Gastroesophageal sphincter (tissue), 4 donors: ENCODE data around the gene UBE2V1.

DNA sequence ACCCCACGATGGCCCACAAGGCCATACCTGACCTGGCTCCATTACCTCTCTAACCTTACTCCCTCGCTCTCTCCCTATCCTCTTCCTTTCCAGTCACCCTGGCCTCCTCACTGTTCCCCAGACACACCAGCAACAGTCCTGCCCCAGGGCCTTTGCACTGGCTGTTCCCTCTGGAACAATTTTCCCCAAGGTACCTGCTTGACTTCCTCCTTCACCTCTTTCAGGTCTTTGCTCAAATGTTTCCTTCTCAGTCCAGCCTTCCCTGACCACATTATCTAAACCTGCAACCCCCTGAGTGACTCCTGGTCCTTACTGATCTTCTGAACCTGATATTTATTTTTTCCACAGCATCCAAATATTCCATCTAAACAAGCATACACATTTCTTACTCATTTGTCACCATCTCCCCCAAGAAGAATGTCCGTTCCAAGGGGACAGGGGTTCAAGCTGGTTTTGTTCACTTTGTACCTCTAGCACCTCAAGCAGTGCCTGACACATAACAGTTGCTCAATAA lies 107.8 kb downstream of the PREX1 start:
- PRO-cap: no peak
- RAMPAGE, long total RNA, 4 experiments: no peak in any of the 4 experiments

- PRO-cap: no peak
- RAMPAGE, long total RNA, 4 experiments: no peak in any of the 4 experiments
These were observed 89.1 kb downstream of the PREX1 start for GRCh38 chr20:48738423-48739346.

DNA sequence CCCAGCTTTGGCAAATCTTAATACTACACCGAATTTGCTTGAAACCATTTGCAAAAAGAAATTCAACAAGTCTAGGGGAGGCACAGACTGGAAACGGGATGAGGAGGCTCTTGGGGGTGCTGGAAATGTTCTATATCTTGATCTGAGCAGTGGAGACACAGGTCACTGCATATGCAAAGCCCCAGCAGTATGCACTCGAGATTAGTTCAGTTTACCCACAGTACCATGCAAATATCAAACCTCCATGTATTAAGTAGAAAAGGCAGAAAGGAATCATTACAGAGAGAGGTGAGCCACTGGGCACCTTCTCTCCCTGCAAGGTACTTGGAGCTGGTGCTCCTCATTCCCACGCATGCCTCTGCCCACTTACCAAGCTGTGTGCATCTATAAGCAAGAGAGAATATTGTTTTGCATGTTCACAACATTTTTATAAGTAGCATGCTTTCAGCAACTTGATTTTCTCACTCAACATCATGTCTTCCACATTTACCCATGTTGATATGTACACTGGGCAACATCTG lies 75.8 kb downstream of the PREX1 start:
- PRO-cap: no peak
- RAMPAGE, long total RNA, 4 experiments: no peak in any of the 4 experiments

DNA sequence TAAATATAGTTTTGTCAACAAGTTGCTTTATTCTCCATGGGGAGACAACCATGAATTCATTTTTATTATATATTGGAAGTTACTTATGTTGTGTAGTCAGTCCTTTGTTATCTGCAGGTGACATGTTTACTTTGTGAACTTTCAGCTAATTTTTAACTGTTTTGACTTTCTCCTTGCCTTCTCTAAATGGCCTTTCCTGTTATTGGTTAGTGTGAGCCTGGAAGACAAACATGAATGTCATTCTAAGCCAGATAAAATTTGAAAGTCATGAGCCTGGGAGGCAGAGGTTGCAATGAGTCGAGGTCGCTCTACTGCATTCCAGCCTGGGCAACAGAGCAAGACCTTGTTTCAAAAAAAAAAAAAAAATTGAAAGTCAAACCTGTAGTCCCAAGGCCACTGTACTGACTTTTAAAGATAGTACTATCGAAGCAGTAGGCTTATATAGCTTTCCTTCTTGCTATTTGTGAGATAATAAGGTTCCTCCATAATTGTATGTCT lies 37.0 kb upstream of the CSE1L start:
- PRO-cap: no peak
- RAMPAGE, long total RNA, 4 experiments: no peak in any of the 4 experiments

DNA sequence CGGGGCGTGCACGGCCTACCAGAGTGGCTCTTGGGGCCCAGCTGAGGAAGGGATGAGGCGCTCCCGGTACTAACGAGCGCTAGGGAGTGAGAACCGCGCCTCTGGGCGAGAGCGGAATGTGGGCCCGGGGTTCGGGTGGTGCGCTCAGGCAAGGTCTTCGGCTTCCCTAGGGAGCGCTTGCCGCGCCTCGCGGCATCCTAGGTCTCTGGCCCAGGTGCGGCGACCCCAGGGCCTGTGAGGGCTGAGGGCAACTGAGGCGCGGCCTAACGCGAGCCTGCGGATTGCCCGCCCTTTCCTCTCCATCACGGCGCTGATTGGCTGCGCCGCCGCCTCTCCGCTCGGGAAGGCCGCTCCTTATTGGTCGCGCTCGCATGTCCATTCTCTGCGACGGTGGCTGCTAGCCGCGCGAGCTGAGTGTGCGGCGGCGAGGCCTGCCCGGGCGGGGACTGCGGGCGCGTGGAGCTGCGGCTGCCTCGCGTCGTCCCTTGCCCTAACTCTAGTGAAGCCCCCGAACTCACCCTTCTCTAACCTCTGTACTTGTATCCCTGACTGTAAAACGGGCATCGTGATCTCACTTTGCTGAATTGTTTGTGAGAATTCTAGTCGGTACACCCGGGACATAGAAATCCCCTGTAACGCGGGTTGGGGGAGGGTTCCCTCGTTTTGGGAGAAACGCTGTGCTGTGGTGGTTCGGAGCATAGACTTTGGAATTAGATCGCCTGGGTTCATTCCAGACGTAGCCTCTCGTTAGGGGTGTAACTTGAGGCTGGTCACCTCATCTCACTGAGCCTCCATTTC lies 519 bp downstream of the CSE1L start:
- PRO-cap: bidirectional peak, plus-strand start at position 445 of the sequence, minus-strand start at position 236 of the sequence
- RAMPAGE, long total RNA, 4 experiments: no peak in any of the 4 experiments

- PRO-cap: no peak
- RAMPAGE, long total RNA, 4 experiments: no peak in any of the 4 experiments
These were observed 28.8 kb downstream of the ZNFX1 start for GRCh38 chr20:49248805-49249630.

DNA sequence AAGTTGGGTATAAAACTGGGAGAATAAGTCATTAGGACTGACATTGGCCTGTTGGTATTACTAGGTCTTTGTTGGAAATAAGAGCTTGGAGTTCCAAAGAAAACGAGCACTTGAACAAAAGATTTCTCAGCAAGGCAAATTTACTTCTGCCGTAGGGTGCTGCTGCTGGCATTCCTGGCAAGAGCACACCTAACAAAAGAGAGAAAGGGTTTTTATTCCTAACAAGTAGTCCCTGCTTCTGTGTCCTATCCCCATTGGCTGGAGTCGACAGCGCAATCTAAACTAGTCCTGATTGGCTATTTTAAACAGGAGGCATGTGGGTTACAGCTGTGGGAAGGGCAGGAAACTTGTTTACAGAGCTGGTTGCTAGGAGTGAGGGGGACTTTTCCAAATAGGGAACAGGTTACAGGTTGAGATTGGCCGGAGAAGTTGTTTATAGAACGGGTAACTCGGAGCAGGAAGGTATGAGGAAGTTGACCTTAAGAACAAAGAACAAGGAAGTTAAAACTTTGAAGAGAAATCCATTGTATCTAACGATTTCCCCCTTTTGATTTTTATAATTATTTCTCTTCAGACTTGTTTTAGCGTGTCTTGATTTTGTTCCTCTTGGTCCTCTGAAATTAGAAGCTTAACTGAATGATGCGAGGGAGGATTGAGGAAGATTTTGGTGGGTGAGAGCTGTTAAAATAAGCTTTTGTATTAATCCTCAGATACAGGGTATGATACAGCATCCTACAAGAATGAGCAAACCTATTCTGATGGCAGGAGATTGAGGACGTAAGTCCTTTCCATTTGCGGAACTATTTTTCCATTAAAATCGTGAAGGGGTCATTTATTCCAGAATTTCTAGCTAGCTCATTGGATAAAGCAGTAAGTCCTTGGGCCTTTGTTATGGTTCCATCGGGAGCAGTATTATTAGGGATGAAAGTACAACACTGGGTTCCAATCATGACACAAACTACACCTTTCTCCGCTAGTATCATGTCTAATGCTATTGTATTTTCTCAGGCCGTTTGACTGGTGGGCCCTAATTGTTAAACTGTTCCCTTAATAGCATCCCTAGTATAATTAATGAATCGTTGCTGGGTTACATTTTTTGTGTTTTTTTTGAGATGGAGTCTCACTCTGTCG lies 3.5 kb upstream of the ZNFX1 start:
- PRO-cap: no peak
- RAMPAGE, long total RNA, 4 experiments: no peak in any of the 4 experiments

GRCh38 chr20:49356494-49357084 lies 78.7 kb upstream of the ZNFX1 start:
- PRO-cap: no peak
- RAMPAGE, long total RNA, 4 experiments: no peak in any of the 4 experiments

DNA sequence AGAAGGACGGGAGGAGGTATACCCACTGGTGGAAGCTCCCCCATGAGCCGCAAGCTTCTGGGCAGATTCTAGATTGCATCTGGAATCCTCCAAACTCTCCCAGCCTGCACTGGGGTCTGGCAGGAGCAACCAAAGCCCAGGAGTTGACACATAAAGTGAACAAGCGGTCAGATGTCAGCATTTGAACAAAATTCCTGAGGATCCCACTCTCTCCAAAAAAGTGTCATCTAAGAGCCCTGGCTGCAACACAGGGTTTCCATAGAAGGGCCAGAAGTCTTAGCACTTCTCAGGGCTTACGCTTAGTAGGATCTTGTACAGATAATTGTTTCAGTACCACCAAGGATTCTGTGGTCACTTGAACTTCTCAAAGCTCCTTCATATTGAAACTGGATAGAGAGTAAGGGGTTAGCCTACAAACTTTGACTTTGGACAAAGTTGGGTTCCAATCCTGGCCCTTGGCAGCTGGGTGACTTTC lies 88.1 kb downstream of the KCNB1 start:
- PRO-cap: bidirectional peak, plus-strand start at position 259 of the sequence, minus-strand start at position 59 of the sequence
- RAMPAGE, long total RNA, 4 experiments: no peak in any of the 4 experiments

- PRO-cap: no peak
- RAMPAGE, long total RNA, 4 experiments: no peak in any of the 4 experiments
These were observed 16.2 kb downstream of the KCNB1 start for GRCh38 chr20:49466228-49466623.

DNA sequence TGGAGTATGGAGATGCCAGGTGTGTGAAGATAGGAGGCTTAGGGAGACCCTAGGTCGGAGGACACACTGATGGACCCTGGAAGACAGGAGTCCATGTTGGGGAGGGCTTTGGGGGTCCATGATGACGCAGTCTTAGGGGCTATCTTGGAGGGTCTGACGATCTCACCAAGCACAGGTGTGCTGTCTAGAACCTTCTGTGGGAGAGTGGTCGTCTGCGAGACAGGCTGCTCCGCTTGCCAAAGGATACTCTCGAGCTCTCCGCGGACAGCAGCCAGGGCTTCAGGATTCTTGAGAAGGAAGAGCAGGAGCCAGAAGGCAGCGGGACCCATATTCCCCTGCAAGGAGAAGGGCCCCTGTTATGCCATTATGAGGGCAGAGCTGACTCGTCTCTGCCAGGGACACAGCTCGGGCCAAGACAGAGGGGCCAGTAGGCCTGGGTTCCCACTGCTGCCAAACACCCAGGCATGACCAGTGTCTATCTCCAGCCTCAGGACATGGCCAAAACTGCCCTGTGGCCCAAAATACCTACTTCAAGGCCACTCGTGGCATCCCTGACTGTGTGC lies 31.7 kb upstream of the KCNB1 start:
- PRO-cap: no peak
- RAMPAGE, long total RNA, 4 experiments: start-site peak on the minus strand in 1 of 4 experiments, centred at position 253 of the sequence, 115 reads per replicate

GRCh38 chr20:49710898-49711390 lies 2.7 kb downstream of the B4GALT5 start:
- PRO-cap: no peak
- RAMPAGE, long total RNA, 4 experiments: no peak in any of the 4 experiments

DNA sequence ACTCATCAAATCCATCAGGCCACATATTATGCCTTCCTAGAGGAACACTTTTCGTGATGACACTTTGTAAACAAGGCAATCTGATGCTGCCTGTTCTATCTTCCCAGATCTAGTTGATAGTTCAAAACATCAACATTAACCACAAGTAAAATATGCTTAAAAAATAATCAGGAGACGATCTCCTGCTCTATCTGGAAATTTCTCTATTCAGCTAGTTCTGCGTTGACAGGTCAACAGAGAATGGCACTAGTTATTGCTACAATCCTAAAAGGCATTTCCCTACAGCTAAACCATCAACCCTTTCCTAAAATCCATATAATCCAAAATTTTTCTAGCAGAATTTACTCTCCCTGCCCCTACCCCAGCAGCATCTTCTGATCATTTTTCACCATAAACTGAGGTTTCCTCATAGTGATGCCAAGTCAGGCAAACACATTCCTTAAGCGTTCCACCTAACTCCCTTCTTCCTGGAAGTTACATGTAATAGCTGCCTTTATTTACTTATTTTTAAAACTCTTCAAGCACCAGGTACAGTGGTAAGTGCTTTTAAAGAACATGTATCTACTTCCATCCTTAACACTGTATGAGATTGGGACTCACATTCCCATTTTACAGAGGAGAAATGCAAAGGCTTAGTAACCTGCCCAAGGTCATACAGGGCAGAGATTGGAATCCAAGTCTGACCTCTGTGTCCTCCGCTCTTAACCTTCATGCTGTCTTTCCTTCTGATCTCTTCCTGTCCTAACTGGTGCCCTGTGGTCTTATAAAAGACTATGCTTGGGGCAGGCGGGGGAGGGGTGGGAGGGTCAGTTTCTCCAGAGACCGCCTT lies 1.8 kb downstream of the B4GALT5 start:
- PRO-cap: no peak
- RAMPAGE, long total RNA, 4 experiments: no peak in any of the 4 experiments

- PRO-cap: no peak
- RAMPAGE, long total RNA, 4 experiments: no peak in any of the 4 experiments
These were observed 921 bp downstream of the B4GALT5 start for GRCh38 chr20:49712852-49713061.

DNA sequence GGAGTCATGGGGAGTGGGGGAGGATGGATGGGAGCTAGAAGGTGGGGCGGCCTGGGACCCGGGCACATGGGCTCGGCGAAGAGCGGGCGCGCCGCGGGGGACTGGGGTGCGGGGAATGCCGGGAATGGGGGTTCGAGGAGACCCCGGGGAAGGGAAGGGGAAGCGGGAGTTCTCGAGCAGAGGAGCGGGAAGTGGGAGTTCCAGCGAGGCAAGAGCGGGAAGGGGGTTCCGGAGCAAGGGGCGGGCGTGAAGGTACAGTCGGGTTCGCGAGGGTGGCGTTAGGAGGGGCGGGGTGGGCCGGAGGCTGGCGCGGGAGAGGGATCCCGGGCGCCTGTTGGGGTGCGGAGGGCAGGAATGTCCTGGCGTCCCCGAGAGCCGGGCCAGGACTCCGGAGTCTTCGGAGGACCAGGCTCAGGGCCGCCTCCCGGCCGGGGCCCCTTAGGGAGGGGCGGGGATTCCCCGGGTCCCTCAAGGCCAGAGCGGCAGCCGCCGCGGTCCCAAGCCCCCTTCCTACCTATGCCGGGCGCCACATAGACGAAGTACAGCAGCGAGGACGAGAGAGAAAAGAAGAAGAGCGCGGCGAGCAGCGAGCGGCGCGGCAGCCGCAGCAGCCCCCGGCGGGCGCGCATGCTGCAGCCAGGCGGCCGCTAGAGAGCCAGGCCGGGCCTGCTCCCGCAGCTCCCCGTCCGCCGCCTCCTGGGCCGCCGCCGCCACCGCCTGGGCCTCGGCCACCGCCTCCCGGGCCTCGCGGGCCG lies 439 bp downstream of the B4GALT5 start:
- PRO-cap: bidirectional peak, plus-strand start at position 255 of the sequence, minus-strand start at position 193 of the sequence; unidirectional peak, minus-strand start at position 356 of the sequence; unidirectional peak, minus-strand start at position 388 of the sequence
- RAMPAGE, long total RNA, 4 experiments: no peak in any of the 4 experiments

- PRO-cap: no peak
- RAMPAGE, long total RNA, 4 experiments: no peak in any of the 4 experiments
These were observed 29.3 kb upstream of the B4GALT5 start for GRCh38 chr20:49742941-49743362.

GRCh38 chr20:49805198-49805956 lies 7.3 kb upstream of the SLC9A8 start:
- PRO-cap: no peak
- RAMPAGE, long total RNA, 4 experiments: no peak in any of the 4 experiments

DNA sequence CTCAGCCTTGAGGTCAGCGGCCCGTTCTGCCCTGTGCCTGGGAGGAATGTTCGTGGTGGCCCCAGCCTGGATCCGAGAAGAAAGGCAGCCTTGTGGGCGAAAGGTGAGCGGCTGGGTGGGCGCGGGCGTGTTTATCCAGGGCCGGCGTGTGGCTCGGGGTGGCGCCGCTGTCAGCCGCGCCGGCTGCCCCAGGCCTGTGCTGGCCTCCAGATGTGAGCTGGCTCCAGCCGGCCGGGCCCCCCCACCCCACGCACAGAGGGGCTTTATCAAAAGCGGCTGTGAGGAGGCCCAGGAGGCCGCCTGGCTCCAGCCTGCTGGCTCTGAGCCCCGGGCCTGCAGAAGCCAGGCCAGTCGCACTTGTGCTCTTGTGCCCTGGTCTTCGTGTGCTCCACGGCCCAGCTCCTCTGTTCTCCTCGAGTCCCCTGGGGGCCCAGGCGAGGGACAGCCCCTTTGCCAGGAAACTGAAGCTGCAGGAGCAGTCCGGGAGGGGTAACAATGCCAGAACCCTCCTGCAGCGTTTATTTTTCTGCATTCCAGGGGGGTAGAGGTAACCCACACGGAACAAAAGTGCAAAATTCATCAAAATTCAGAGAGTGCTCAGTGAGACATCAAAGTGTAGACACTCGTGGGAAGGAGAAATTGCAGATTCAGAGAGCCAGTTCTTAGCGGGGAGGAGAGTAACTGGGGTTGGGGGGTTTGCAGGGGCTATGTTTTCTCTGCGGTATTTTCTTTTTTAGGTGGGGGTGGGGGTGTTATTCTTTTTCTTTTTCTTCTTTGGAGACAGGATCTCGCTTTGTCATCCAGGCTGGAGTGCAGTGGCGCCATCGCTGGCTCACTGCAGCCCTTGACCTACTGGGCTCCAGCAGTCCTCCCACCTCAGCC lies 57.8 kb downstream of the UBE2V1 start:
- PRO-cap: no peak
- RAMPAGE, long total RNA, 4 experiments: no peak in any of the 4 experiments

DNA sequence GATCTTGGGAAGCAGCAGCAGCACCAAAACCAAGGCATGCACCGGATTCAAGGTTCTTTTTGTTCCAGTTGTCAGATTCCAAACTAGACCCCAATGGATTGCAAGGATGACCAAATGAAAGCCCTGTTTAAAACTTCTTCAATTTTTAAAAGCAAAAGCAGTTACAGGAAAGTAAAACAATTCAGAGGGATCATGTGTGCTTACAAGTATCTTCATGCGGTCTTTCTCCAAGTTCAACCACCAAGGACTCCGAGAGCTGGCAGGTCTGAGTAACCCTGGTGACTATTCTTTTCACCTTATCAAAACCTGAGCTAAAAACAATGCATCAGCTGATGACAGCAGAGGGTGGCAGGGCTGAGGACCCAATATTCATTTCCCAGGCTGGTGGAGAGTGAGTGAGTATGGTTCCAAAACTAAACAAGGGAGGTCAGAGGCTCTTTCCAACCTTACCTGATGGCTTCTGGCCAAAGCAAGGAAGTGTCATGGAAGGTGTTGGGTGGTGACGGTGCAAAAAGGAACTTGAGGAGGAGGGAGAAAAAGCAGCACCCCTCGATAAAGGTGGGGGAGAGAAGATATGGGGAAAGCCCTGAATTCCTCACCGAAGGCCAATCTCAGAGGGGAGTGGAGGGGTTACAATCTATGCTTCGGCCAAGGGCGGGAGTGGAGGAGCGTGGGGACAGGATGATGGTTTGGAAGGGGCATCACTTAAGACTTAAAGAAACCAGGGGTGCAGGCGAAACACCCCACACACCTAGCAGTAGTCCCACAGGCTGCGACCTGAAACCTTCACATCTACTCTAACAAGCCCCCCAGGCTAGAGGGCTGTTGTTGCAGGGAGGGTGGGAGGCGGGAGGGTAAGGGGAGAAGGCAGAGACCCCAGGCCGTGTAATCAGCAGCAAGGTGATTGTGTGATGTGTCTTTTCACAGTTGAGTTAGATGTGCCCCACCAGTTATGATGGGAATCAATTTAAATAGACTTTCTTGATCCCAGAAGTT lies 31.1 kb downstream of the UBE2V1 start:
- PRO-cap: no peak
- RAMPAGE, long total RNA, 4 experiments: no peak in any of the 4 experiments

DNA sequence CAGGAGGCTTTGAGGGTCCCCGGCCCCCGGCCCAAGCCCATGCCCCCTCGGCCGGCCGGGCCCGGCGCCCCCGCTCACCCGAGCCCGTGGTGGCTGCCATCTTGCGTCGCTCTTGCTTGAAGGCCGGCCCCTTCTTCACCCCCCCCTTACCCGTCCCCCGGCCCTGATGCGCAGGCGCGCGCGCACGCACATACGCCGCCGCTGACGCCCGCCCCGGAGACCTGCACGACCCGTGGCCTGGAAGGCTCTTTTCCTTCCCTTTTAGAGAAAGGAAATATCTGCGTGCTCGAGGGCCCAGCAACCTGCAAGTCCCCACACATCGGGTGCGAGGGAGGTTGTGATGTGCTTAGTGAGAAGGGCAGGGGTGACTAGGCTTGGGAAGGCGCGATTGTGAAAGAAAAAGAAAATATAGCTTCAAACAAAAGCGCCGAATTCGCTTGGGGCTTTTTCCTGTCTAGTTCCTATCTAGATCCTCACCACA lies at the start of gene UBE2V1:
UBE2V1 (minus strand) TSS at position 122 of the 481 bp plus-strand sequence.
- PRO-cap: bidirectional peak, plus-strand start at position 218 of the sequence, minus-strand start at position 111 of the sequence
- RAMPAGE, long total RNA, 4 experiments: start-site peak on the minus strand in 4 of 4 experiments, centred at positions 121 to 129 of the sequence, 1,387 to 7,931 reads per replicate